HTERT-HM (cell line): ENCODE results near the gene RIC1.

DNA sequence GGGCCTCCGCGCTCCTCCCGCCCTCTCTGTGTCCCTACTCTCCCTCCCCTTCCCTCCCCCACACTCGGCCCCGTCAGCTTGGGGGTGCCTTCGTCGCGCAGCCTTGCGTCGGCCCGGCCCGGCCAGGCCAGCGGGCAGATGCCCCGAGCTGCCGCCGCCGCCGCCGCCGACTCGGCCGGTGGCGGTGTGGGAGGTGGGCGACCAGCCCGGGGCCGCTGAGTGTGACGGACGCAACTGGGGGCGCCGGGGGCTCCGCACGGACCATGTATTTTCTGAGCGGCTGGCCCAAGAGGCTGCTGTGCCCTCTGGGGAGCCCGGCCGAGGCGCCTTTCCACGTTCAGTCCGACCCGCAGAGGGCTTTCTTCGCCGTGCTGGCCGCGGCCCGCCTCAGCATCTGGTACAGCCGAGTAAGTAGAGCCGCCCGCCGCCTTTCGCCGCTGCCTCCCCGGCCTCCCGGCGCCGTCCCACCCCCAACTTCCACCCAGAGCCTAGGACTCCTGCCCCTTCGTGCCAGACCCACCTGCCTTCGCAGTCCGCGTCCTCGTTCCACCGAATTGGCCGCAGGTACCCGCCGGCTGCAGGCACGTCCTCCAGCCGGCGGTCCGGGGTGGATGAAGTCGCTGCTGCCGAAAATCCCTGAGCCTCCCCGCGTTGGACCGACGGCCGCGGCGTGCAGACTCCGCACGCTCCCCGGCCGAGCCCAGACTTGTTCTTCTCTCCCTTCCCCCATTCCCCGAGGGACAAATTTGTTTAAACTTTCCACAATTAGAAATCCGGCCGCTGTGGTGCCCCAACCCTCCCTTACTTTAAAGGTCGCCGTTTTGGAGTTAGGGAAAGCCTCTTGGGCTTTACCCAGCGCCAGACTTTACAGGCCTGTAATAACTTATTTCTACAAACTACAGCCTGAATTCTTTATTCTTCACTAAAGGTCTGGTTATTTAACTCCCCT is at the start of gene RIC1:
Gene RIC1, plus strand, starts transcription at position 61 of the 949 bp plus-strand sequence.
- RRBS, result under 1% methylated on average over 34 of the region's 86 CpGs

- RRBS, result no CpG with 5 or more reads among the region's 4 CpGs
These were observed 1.4 kb downstream of the RIC1 start for GRCh38 chr9:5630268-5630662.

DNA sequence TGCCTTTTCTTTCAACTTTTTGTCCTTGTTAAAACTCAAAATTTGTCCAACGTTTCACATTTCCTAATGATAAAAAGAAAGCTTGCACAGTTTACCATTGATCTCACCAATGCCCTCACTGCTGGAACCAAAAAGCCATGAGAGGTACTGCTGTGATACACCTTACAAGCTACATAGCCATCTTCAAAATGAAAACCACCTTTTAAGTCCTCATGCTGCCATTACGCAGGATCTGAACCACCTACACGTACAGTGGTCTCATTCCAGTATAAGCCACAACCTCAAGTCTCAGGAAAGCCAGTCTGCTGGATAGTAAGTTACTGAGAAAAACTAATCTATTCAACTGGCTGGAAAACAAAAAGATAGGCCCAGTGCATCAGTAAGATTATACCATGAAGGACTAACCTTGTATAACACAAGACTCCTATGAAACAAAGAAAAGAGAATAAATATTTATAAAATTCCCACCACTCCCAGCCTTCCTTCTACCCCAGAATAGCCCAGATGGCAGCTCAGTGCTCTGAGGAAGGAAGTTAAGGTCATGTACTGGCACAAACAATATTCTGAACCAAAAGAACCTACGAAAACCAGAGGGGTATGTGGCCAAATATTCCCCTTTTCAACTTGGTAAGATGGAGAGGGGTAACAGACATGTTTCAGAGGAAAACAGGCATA is 47.0 kb downstream of the ERMP1 start:
- RRBS, result no CpG with 5 or more reads among the region's 4 CpGs

GRCh38 chr9:5898780-5899167 is 8.1 kb downstream of the MLANA start:
- RRBS, result no CpG with 5 or more reads among the region's 3 CpGs

GRCh38 chr9:6214845-6215278 is 745 bp upstream of the IL33 start:
- RRBS, result no CpG with 5 or more reads among the region's 2 CpGs

DNA sequence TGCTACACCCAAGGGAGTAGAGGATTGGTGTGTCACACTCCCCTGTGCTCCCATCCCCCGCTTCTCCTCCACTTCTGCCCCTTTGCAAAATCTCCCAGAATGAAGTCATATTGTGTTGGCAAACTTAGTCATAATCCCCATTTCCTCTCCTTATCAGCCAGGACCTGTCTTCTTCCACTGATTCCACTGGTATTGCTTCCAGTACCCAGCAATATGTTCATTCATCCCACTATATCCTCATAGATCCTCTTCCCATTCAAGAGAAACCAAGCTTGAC is 14.8 kb downstream of the IL33 start:
- RRBS, result no CpG with 5 or more reads among the region's 1 CpG

- RRBS, result no CpG with 5 or more reads among the region's 17 CpGs
These were observed 1.4 kb downstream of the GLDC start for GRCh38 chr9:6644131-6644539.

- RRBS, result no CpG with 5 or more reads among the region's 6 CpGs
These were observed 69.8 kb downstream of the KDM4C start for GRCh38 chr9:6827443-6828183.

DNA sequence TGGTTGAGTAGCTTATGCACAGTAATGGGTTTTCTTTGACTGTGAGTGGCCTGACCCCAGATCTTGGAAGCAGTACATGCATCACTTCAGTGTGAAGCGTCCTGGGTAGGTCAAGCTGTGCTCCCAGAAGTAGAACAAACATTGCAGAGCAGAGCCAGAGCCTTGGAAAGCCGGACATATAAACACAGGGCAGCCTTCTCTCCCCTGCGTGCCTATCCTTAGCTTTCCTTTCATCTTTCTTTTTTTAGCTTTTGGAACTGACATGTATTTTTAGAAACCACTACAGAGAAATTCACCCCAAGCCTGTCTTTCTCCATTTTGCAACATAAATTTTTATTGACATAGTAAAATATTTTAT is 389.4 kb downstream of the KDM4C start:
- RRBS, result no CpG with 5 or more reads among the region's 3 CpGs

GRCh38 chr9:7173217-7174095 is 415.7 kb downstream of the KDM4C start:
- RRBS, result no CpG with 5 or more reads among the region's 5 CpGs

GRCh38 chr9:8858467-8859159 is 1059.0 kb upstream of the DMAC1 start:
- RRBS, result 3% methylated on average over 7 of the region's 31 CpGs

DNA sequence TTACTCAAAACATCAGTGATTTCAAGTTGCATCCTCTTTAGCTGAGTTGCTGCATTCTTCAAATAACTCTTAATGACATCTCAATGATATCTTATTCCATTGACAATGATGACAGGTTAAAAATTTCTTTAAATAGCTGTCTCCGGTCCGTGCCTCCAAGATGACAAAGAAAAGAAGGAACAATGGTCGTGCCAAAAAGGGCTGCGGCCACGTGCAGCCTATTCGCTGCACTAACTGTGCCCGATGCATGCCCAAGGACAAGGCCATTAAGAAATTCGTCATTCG is 1291.1 kb upstream of the DMAC1 start:
- RRBS, result no CpG with 5 or more reads among the region's 9 CpGs

DNA sequence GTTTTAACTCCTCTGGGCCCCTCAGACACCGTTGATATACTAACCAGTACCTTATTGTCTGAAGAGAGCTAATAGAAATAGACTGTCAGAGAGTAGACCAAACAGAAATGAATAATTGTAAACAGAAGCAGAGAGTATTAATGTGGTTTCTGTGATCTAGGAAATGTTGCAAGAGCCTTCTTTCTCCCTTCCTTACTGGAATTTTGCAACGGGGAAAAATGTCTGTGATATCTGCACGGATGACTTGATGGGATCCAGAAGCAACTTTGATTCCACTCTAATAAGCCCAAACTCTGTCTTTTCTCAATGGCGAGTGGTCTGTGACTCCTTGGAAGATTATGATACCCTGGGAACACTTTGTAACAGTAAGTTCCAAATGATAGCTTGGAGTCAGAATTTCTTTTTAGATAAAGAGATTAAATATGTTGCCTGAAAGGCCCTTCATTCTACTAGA is 5.1 kb downstream of the TYRP1 start:
- RRBS, result no CpG with 5 or more reads among the region's 4 CpGs

DNA sequence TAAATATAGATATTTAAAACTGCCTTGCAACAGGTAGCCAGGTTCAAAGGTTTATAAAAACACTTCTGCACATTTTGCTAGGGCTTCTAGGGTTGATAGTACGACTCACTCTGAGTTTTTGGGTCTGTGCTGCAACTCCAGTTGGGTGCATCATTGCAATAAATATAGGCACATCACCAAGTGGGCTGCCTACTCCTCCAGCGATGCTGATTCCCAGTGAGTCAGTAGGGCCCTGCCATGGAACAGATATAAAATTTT is 167.6 kb downstream of the MPDZ start:
- RRBS, result no CpG with 5 or more reads among the region's 2 CpGs

GRCh38 chr9:14180685-14181369 is 133.1 kb downstream of the NFIB start:
- RRBS, result no CpG with 5 or more reads among the region's 5 CpGs

- RRBS, result no CpG with 5 or more reads among the region's 5 CpGs
These were observed 43.2 kb downstream of the NFIB start for GRCh38 chr9:14270671-14271245.

DNA sequence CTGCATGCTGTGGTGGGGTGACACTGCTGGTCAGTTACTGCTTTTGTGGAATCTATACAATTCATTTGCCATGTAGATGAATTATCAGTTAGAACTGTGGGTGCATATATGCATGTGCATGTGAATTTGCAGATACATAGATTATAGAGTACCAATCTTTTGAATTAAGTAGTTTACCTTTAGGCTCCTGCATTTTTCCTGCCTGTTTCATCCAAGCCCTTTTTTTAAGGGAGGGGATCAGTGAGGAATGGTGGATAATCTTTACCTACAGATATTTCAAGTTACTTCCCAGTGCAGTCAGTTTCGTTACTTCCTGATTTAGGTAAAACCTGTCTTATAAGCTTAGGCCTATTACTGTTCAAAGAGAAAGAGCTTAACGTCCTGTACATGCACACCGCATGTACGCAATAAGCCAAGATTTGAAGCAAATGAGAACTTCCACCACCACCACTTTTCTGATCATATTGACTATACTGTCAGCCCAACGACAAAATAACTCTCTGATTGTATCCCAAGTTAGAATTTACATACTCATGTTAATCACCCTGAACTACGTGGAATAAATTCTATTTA is 5.3 kb downstream of the NFIB start:
- RRBS, result no CpG with 5 or more reads among the region's 6 CpGs

- RRBS, result no CpG with 5 or more reads among the region's 4 CpGs
These were observed 12.4 kb upstream of the NFIB start for GRCh38 chr9:14326105-14326931.

- RRBS, result 57% methylated on average over 3 of the region's 6 CpGs
These were observed 155.9 kb downstream of the ZDHHC21 start for GRCh38 chr9:14537438-14537713.

DNA sequence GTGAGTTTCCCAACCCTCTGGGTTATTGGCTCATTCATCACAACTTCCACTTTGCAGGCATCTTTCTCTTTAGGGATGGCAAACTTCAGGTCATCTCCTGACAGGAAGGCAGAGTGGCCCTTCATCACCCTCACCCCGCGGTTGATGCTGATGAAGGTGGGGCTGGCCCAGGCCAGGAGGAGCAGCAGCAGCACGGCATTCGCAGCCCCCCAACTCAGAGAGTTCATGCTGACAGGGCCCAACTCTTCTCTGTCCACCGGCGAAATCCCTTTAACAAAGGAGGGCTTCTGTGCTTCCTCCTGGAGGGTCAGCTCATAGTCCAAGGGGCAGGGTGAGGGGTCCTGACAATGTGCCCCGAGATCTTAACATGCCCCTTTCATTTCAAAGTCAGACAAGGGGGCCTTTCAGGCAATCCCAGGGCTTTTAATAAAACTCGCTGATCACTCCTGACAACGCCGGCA is 41.4 kb downstream of the FREM1 start:
- RRBS, result no CpG with 5 or more reads among the region's 10 CpGs